Amniotic epithelial cell (primary cell): ENCODE measurements around a stretch of chr9.

DNA sequence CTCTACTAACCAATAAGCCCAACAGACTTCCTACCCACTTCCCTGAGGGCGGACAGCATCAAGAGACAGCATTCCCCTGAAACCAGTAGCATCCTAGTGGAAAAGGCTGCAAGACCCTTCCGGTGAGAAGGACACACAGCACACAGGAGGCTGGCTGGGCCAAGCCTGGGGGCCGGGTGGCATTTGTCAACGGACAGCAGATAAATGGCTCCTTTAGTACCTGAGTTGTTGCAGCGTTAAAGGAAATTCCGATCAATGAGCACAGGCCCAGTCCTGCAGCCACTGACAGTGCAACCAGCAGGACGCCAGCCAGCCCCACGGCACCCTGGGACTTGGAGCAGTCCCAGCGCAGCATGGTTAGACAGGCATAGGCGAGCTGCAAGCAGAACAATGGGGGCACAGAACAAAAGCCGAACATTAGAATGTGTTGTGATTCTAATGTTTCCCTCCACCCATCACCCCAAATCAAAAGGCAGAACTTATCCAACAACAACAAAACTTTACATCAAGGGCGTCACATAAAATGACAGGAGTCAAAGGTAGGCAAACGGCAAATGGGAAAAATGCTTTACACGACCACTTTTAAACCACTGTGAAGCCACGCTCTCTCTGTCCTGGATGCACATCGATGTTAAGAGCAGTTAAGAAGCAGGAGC, 31.6 kb downstream of the PTCH1 start:
- RRBS = 86% methylated on average over 2 of the region's 16 CpGs

DNA sequence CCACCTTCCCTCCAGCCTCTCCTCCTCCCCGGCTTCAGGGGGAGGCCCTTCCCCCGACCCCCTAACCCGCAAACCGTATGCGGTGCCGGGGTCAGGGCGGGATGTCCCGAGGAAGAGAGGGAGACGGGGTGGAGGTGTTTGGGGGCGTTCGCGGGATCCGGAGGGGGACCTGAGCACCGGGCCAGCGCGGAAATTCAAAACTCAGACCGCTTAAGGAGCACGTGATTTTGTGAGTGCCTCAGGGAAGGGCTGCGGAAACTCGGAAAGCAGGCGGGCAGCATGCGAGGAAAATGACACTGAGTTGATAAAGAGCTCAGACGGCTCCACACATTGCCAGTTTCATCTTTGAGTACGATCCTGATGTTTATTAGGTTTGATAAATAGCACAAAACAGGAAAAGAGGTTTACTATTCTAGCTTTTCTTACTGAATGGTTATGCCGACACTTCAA, 2.3 kb upstream of the PTCH1 start:
- RRBS = 2% methylated on average over 13 of the region's 25 CpGs

DNA sequence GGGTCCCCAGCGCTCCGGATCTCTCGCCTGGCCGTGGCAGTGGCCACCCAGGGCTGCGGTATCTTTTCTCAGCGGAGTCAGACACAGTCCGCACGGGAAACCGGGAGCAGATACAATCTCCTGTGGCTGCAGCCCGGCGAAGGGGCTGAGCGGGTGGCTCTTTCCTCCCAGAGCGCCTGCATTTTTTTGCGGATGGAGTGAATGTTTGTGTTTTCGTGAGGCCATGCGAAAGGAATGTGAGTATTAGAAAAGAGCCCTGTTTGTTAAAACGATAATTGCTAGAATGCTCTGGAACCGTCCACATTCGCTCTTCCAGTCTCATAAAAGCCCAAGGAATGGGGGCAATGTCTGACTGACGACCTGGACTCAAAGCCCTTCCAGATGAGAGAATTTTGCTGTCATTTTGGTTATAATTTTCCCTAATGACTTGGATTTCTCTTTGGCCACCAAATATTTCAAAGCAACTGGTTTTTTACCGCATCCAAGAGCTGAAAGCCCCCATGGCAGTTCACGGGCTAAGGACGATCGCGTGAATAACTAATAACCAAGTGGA, 61.2 kb upstream of the PTCH1 start:
- RRBS = 9% methylated on average over 7 of the region's 25 CpGs

DNA sequence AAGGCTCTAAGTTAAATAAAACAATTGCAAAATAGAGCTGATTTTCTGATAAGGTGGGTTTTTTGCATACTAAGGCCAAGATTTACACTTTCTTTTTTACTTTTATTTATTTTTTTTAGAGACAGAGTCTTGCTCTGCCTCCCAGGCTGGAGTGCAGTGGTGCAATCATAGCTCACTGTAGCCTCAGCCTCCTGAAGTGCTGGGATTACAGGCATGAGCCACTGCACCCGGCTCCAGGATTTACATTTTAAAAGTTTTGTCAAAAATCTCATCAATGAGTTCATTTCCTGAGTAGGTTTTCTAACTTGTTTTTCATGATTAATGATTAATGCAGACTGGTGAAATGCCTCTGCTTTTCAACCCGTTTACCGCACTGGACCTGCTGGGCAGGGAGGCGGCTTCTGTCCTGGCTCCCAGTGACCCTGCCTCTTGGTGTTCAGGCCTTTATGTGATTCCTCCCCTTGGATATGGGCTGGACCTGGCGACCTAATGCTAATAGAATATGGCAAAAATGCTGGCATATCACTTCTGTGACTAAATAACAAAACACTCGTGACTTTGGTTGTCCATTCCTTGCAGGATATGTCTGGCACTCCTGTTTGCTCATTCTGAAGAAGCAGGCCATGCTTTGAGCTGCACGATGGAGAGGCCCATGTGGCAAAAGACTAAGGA, 79.8 kb upstream of the PTCH1 start:
- RRBS = no CpG with 5 or more reads among the region's 7 CpGs

GRCh38 chr9:95640297-95640760, 131.3 kb upstream of the PTCH1 start:
- RRBS = no CpG with 5 or more reads among the region's 6 CpGs

DNA sequence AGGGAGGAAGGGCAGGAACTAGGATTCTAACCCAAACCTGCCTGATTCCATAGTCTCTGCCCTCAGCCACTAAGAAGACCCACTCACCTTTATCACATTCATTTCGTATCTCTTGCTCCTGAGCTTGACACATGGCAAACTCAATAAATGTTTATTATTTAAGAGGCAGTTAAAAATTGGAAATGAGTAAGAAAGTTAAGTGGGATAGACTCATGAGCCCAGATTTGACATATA, 166.5 kb upstream of the ERCC6L2 start:
- RRBS = no CpG with 5 or more reads among the region's 1 CpG

DNA sequence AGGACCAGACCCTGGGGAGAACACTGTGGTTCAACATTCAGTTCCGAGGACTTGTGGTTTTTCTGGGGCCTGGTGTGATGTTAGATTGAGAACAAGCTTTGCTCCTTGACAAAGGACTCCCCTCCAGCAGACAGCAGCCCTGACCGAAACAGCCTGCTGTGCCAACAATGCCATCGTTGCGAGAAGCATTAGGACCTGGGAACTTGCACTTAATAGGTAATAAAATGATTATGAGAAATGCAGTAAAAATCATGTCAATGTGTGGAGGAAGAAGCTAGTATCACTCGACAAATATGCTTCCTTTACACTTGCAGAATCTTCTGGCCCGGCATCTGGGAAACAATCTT, 164.5 kb upstream of the ERCC6L2 start:
- RRBS = no CpG with 5 or more reads among the region's 6 CpGs

DNA sequence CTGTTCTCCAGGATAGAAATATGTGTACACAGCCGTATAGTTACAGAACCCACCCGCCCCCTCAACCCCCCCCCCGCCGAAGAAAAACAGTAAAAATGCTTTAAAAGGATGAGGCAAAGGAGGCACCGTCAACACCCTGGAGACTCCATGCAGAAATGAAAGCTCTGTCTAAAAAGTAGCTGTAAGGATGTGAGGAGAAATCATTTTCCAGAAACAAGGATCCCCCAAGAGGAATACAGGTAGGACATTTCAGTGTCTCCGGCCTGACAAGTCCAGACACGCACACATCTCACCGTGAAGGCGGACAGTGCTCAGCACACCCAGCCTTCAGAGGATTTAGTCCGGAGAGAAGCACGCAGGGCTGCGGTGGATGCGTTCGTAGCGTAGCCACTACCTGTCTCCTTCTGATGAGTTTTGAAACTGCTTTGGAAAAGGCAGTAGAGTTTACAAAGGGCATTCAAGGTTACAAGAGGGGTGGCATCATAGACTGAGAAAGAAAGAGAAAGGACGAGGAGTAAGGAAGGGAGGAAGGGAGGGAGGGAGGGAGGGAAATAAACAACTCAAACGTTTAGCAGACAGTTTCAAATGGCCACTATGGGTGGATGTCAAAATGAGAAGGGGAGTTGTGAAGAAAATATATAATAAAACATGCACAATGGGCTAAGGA, 110.6 kb upstream of the ERCC6L2 start:
- RRBS = 3% methylated on average over 4 of the region's 17 CpGs

DNA sequence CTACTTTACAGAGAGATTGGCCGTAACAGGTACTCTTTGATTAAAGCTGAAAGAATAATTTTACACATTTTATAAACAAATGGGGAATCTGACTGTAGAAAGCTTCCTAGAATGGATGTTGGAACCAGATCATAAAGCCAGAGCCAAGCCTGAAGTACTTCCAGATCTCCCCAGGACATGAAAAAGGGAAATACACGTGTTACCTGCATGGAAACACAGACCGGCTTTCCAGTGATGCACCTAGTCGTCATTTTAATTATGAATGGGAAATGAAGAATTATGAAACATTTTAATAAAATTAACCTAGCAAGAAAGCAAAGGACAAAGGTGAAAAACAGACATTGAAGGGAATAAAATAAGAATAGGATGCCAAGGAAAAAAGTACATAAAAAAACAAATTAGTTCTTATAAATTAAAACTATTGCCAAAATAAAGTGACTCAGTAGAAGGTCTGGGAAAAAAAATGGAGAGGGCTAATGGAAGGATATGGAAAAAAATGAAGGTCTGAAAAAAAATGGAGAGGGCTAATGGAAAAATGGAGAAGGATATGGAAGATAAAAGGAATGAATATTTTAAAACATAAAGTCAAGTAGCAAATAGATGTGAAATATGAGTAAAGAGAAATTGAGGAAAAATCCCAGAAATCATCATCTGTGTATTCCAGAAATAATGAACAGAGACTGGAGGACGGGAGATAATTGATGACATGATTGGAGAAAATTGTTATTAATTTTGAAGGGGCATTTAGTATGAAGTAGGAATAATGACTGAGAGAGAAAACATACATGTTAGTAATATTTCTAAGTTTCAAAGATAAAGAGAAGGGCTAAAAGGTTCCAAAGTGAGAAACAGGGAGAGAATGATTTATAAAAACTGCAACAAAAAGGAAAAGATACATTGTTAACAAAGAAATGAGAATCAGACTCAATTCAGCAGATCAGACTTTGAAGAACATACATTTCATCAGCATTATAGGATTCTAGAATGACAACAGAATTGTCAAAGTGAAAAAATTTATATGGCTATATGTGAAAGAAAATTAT, 66.9 kb downstream of the ERCC6L2 start:
- RRBS = no CpG with 5 or more reads among the region's 5 CpGs

GRCh38 chr9:96140349-96141226, 161.4 kb downstream of the HSD17B3 start:
- RRBS = 23% methylated on average over 3 of the region's 32 CpGs

DNA sequence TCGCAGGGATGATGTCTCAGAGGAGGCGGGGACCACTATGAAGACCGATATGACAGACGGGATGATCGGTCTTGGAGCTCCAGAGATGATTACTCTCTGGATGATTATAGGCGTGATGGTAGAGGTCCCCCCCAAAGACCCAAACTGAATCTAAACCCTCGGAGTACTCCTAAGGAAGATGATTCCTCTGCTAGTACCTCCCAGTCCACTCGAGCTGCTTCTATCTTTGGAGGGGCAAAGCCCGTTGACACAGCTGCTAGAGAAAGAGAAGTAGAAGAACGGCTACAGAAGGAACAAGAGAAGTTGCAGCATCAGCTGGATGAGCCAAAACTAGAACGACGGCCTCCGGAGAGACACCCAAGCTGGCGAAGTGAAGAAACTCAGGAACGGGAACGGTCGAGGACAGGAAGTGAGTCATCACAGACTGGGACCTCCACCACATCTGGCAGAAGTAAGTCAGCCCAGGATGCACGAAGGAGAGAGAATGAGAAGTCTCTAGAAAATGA, 155.1 kb downstream of the HSD17B3 start:
- RRBS = no CpG with 5 or more reads among the region's 18 CpGs

DNA sequence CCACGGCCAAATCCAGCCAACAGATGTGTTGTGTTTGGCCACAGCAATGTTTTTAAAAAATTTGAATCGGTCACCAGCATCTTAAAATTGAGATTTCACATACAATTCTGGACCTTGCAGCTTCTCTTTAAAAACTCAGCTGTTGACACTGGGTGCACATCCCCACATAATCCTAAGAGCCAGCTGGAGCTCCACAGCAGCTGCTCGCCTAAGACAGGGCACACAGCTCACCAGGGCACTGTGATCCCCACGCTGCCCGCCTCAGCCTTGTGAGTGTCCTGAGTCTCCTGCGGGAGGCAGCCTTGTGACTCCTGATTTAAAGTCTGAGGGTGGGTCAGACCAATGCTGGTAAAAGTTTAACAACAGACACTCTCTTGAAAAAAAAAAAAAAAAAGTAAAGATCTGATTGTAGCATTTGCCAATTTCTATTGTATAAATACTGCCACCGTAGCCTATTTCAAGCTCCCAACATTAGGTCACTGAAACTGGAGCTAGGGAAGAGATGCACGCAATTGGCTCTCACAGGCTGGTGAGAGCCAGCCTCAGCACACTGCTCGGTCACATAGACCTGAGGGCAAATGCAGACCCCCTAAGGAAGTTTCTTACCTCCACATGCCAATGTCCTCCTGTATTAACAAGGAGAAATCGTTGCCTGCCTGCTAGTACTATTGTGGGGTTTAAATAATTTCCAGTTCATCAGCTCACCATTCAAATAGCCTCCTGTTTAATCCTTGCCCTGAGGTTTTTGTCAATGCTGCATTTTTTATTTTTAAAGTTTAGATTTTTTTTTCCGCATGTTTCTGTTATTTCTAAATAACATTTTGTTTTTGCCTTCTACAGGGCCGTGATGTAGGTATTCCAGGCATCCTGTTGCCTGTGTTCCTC, 124.7 kb downstream of the HSD17B3 start:
- RRBS = no CpG with 5 or more reads among the region's 12 CpGs

GRCh38 chr9:96345949-96346243, 37.6 kb downstream of the SLC35D2 start:
- RRBS = no CpG with 5 or more reads among the region's 3 CpGs

- RRBS = no CpG with 5 or more reads among the region's 1 CpG
Observed at GRCh38 chr9:96399068-96399532, 15.6 kb upstream of the SLC35D2 start.

DNA sequence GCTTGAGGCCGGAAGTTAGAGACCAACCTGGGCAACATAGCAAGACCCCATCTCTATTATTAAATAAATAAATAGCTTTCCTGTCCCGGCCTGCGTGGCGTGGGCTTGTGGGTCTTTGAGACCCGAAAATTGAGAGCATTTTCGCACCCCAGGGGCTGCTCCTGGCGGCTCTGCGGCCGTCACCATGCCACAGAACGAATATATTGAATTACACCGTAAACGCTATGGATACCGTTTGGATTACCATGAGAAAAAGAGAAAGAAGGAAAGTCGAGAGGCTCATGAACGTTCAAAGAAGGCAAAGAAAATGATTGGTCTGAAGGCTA, 11.1 kb downstream of the ZNF367 start:
- RRBS = no CpG with 5 or more reads among the region's 15 CpGs

DNA sequence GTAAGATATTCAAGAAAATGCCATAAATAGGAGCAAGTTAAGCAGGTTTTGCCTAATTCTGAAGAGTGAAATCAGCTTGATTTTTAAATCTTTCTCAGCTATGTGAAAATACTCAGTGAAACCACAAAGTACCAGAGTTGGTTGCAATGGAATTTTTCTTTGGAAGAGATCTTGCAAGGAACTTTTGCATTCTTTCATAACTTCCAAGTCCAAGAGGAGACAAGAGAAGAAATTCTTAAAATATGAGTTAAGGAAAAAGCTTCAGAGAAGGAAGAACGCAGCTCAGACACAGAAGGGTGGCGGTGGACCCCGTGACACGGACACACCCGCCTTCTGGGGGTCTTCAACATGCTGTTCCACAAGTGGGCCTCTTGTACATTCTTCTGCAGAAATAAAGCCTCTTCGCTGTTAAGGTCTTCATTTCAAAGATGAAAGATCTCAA, 64.5 kb downstream of the HABP4 start:
- RRBS = no CpG with 5 or more reads among the region's 6 CpGs

GRCh38 chr9:96818725-96819250, 35.5 kb downstream of the ZNF782 start:
- RRBS = no CpG with 5 or more reads among the region's 4 CpGs

- RRBS = 21% methylated on average over 2 of the region's 53 CpGs
Observed at GRCh38 chr9:96877262-96878071, 23.2 kb upstream of the ZNF782 start.

DNA sequence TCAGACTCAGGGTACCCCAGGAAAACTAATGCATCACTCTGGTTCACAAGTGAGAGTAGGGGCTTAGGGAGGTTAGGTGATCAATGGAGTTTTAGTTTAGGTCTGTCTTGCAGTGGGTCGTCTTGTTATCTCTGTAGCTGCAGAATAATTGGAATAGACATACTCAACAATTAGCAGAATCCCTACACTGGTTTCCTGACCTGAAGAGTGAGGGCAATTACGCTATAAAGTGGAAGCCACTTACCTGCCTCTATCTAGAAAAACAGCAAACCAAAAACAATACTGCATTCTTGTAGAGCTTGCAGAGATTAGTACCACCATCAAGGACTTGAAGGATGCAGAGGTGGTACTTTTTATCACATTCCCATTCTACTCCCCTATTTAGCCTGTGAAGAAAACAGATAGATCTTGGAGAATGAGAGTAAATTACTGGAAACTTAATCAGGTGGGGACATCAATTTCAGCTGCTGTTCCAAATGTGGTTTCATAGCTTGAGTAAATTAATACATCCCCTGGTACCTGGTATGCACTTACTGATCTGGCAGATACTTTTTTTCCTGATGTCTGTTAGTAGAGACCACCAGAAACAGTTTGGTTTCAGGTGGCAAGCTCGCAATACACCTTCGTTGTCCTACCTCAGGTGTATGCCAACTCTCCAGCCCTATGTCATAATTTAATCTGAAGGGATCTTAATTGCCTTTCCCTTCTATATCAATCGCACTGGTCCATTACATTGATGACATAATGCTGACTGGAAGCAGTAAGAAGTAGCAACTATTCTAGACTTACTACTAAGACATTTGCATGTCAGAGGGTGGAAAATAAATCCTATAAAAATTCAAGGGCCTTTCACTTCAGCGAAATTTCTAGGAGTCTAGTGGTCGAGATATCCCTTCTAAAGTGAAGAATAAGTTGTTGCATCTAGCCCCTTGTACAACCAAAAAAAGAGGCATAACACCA, 32.7 kb upstream of the NUTM2G start:
- RRBS = no CpG with 5 or more reads among the region's 7 CpGs

GRCh38 chr9:97386919-97387447, 24.9 kb upstream of the TDRD7 start:
- RRBS = no CpG with 5 or more reads among the region's 23 CpGs